Kidney (tissue), 2 donors: Measurements from ENCODE around the gene MCTP2.

GRCh38 chr15:92654162-92654790 is 1.3 kb downstream of the FAM174B start:
- PRO-cap, result no peak
- RRBS, result no CpG with 5 or more reads among the region's 7 CpGs

GRCh38 chr15:92884777-92885699 is 15.1 kb upstream of the CHD2 start:
- PRO-cap, result unidirectional peak, minus-strand start at chr15:92885020
- RRBS, result no CpG with 5 or more reads among the region's 3 CpGs

GRCh38 chr15:92895852-92896252 is 4.3 kb upstream of the CHD2 start:
- PRO-cap, result no peak

GRCh38 chr15:92904376-92904941 is 4.3 kb downstream of the CHD2 start:
- PRO-cap, result bidirectional peak, plus-strand start at chr15:92904515, minus-strand start at chr15:92904193; unidirectional peak, plus-strand start at chr15:92904836
- RRBS, result 3% methylated on average over 6 of the region's 29 CpGs

- PRO-cap, result no peak
- RRBS, result no CpG with 5 or more reads among the region's 2 CpGs
Measured at GRCh38 chr15:92906468-92907721, 6.8 kb downstream of the CHD2 start.

- PRO-cap, result no peak
- RRBS, result no CpG with 5 or more reads among the region's 3 CpGs
Measured at GRCh38 chr15:92934710-92935040, 34.6 kb downstream of the CHD2 start.

DNA sequence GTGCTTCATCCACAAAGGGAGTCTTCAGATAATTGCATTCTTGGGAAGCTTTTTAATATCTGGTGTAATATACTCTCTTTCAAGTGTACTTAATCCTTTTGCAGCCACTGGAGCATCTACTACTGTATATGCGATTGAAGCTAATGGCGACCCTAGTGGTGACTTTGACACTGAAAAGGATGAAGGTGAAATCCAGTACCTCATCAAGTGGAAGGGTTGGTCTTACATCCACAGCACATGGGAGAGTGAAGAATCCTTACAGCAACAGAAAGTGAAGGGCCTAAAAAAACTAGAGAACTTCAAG is 42.6 kb downstream of the CHD2 start:
- PRO-cap, result no peak
- RRBS, result no CpG with 5 or more reads among the region's 2 CpGs

- PRO-cap, result no peak
- RRBS, result no CpG with 5 or more reads among the region's 8 CpGs
Measured at GRCh38 chr15:92944400-92945345, 44.5 kb downstream of the CHD2 start.

DNA sequence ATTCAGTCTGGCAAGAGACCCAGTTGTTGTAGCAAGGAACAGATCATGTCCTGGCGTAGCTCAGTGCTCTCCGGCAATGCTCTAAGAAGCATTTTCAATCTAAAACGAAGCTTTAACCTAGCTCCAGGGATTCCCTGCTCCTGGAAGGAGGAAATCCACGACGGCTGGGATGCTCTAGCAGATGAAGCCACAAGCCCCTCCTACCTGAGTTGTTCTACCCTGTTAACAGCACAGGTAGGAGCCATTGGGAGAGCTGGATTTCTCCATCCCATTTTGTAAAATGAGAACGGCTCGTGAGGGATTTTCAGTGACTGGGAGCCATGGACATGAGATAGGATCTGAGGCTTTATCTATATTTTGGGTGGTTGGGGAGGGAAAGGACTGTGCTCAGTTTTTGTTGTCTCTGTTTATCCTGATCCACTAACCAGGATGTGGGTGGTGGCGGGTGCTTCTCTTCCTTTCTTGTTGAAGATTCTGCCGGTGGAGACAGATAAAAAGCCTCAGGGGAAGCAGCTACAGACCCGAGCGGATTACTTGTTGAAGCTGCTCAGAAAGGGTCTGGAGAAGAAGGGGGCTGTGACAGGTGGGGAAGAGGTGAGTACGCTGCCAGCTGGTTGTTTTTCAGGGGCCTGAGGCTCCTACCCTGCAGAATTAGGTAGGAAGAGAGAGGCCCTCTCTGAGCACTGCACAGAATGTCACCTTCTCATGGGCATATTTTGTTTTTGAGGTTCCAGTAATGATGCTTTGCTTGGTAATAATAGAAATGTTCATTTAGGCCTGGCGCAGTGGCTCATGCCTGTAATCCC is 90.8 kb downstream of the RGMA start:
- PRO-cap, result no peak
- RRBS, result no CpG with 5 or more reads among the region's 13 CpGs

DNA sequence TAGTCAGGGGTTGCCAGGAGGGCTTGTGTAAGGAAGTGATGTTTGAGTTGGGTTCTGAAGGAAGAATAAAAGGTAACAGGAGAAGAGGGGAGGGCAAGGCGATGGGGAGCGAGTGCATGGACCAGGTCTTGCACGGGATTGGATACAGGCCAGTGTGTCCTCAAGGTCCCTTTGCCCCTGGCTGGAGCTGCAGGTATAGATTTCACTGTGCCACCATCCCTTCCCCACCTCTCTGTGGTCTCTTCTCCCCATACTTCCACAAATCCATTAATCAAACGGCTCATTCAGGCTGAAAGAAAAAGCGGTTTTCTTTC is 83.8 kb downstream of the RGMA start:
- PRO-cap, result no peak
- RRBS, result no CpG with 5 or more reads among the region's 5 CpGs

GRCh38 chr15:93019619-93020112 is 69.3 kb downstream of the RGMA start:
- PRO-cap, result no peak
- RRBS, result no CpG with 5 or more reads among the region's 10 CpGs

DNA sequence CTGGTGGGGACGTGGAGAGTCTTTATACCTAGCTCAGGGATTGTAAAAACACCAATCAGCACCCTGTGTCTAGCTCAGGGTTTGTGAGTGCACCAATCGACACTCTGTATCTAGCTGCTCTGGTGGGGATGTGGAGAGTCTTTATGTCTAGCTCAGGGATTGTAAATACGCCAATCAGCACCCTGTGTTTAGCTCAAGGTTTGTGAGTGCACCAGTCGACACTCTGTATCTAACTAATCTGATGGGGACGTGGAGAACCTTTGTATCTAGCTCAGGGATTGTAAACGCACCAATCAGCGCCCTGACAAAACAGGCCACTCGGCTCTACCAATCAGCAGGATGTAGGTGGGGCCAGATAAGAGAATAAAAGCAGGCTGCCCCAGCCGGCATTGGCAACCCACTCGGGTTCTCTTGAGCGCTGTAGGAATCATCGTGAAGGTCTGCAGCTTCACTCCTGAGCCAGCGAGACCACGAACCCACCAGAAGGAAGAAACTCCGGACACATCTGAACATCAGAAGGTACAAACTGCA is 56.6 kb downstream of the RGMA start:
- PRO-cap, result no peak
- RRBS, result 90% methylated on average over 3 of the region's 15 CpGs

GRCh38 chr15:93067712-93067986 is 21.4 kb downstream of the RGMA start:
- PRO-cap, result no peak
- RRBS, result no CpG with 5 or more reads among the region's 4 CpGs

- PRO-cap, result unidirectional peak, plus-strand start at chr15:93071803
- RRBS, result no CpG with 5 or more reads among the region's 30 CpGs
Measured at GRCh38 chr15:93070864-93071967, 17.8 kb downstream of the RGMA start.

DNA sequence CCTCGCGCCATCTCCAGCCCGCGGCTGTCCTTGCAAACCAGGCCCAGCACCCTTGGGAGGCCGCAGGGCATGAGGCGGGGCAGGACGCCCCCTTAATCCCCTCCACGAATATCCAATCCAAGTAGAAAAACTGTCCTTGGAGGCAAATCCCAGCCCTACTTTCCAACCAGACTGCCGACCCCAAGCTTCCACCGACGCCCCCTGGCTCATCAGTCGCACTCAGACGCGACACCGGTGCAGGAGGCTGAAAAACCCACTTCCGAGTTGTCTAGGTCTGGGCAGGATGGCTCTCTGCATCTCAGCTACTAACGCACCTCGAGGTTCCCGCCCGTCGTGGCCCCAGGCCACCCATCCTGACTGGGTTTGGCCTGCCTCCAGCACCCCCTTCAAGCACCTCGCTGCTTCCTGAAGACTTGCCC is 15.6 kb downstream of the RGMA start:
- PRO-cap, result no peak
- RRBS, result no CpG with 5 or more reads among the region's 22 CpGs

DNA sequence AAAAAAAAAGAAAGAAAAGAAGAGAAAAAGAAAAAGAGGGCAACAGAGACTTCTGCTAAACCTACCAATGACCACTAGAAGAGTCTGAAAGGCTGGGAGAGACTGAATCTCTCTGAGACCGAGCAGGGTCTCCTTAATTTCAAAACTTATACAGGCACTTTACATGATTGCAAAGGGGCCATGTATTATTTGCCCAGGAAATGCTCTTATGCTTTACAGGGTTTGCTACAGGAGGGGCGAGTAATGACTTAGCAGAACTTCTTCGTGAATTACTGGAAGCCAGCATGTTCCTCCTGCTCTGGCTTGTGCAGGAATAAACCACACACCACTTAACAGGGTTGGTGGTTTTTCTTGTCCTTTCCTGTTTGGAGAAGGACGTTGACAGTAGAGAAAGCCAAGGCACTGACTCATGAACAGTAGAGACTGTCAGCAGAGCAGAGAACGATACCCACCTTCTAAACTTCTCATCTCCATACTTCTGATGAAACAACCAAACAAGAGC is 25.0 kb upstream of the MCTP2 start:
- PRO-cap, result no peak
- RRBS, result no CpG with 5 or more reads among the region's 5 CpGs

- PRO-cap, result bidirectional peak, plus-strand start at chr15:94231595, minus-strand start at chr15:94231425
- RRBS, result 3% methylated on average over 43 of the region's 61 CpGs
Measured at GRCh38 chr15:94231299-94232067, at the start of gene MCTP2. Gene MCTP2, plus strand, starts transcription at chr15:94231561.

- PRO-cap, result no peak
- RRBS, result no CpG with 5 or more reads among the region's 5 CpGs
Measured at GRCh38 chr15:94355718-94356306, 124.5 kb downstream of the MCTP2 start.

DNA sequence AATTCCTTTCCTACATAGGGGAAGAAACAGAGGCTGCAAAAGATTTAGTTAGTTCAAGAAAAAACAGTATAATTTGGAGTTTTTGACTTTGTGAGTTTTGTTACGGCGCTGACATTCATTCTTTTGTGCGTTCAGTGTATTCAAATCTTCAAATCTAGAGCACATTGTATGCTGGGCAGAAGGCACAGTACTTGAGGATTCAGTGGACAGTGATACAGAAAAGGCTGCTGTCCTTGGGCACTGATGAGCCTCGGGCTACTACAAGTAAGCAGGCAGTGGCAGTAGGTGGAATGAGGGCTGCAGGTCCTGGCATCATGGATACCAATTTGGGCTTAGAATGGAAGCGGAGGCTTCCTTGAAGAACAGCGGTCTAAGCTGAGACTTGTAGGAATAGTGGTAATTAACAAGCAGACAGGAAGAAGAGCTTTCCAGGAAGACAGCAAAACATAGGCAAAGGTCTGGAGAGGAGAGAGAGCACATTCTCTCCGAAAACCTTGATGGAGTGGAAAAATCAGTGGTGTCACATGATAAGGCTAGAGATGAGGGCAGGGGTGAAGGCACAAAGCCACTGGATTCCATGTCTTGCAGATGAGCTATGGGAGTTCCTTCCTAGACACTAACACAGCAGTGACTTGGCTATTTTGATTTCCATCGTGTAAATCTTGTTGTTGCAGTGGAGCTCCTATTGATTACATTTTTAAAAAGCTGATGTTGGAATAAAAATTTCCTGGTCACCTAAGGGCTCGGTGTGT is 131.9 kb downstream of the MCTP2 start:
- PRO-cap, result no peak
- RRBS, result no CpG with 5 or more reads among the region's 9 CpGs

DNA sequence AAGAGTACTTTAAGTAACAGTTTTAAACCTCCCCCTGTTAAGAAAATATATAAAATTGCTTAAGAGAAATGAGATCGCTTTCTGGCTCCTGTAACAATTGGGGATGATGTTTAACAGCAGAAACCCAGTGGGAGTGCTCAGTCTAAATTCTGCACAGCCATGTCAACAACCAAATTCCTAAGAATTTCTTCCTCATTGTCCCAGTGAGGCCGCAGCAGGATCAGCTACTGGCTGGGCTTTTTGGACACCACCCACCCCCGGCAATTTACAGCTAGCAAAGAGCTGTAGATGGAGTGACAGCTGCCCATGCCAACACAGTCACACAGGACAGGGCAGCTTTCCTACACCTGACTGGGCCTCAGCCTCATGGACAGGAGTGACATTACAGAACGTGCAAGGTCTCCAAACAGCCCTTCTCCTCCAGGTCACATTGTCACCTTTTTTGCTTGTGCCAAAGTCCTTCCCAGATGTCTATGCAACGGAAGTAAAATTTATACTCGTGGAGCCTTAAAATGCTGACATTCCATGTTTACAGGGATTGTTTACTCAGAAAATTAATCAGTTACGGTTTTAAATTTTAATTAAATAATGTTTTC is 943.0 kb downstream of the MCTP2 start:
- PRO-cap, result no peak
- RRBS, result no CpG with 5 or more reads among the region's 7 CpGs